HT-29 (cell line): ENCODE results near the gene NR6A1.

- RAMPAGE, long total RNA: no peak
Observed at GRCh38 chr9:123997706-123998329, 13.8 kb upstream of the LHX2 start.

GRCh38 chr9:124008959-124009436, 2.6 kb upstream of the LHX2 start:
- RAMPAGE, long total RNA: no peak

DNA sequence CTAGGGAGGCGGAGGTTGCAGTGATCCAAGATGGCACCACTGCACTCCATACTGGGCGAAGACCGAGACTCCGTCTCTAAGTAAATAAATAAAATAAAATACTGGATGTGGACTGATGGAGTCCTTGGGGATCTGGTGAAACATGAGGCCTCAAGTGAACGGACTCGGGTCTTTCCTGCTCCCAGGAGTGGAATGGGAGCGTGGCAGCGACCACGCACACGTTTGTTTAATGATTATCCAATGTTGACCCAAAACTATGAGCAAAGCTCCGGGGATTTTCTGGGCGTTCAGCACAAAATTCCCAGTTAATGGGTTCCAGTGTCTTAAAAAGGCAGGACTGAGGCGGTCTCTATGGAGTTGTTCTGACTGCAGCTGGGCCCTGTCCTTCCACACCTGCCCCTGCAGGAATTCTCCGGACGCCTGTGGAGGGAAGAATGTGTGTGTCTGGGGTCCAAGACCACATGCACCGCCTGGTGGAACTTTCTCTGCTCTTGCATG, 26.6 kb downstream of the NEK6 start:
- RAMPAGE, long total RNA: no peak

DNA sequence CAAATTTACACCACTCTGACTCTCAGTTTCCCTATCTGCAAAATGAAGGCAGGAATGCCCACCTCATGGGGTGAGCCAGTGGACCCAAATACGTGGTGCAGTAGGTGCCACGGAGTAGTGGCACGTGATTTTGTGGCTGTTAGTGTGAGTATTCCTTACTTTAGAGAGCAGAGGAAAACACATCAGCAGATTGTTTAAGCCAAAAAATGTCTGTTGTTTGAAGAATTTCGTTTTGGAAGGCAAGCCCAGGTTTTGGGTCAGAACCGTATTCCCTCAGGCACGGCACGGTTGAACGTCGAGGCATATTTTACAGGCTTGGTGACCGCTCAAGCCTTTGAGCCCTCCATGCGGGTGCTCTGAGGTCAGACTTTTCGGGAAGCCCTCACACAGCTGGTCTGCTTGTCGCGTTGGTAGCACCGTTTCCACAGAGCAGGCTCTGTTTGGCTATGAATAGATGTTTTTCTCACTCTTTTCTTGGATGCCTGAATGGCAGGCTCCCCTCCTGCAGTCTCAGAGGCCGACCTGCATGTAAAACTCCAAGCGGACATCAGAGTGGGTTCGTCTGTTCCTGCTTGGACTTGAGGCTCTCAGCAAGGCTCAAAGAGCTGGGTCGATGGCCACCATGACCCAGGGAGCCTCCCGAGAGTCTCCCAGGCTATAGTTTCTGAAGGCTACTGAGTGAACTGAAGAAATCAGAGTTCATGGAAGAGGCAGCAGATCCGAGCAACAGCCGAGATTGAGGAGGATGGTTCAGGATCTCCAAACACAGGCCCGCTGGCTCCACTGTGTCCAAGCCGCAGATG, 27.3 kb downstream of the NEK6 start:
- RAMPAGE, long total RNA: no peak

GRCh38 chr9:124353979-124354842, 61.0 kb downstream of the PSMB7 start:
- RAMPAGE, long total RNA: no peak

DNA sequence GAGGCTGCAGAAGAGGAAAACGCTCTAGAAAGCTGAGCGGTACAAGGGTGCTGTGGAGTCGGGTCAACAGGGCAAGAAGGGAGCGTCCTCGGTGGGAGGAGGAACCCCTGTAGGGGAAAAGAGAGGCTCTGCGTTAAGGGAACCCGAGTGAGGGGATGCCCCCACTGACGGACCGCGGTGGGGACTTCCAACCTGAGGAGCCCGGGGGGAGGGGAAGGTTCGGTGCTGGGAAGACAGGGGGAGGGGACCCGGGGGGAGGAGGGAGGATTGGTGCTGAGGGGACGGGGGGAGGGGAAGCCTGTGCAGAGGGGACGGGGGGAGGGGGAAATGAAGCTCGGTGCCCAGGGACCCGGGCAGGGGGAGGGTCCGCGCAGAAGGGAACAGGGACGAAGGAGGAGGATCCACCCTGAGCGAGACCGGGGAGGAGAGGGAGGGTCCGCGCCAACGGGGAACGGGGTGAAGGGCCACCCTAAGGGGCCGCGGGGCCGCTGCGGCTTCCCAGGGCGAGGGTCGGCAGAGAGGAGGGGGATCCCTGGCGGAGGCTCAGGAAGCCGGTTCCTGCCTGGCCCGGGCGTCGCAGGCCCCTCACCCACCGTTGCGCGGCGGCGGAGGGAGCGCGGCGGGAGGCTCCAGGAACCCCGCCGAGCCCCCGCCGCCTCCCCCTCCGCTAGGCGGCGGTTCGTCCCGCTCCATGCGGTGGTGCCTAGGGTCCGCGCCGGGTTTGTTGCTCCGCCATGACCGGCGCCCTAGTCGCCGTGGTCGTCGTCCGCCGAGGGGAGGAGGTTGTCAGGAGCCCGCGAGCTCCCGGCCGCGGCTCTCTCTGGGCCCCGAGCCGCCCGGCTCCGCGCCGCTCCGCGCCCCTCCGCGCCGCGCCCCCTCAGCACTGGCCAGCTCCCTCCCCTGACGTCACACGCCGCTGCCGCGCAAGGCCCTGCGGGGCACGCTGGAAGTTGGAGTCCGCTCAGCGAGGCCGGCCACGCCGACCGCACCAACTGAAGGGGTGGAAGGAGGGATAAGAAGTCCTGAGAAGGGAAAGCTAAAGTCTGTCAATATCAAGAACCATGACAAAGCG, at the start of gene NR6A1:
TSS of gene NR6A1 (minus strand) at position 885 of the 1,072 bp plus-strand sequence.
- RAMPAGE, long total RNA: no peak

DNA sequence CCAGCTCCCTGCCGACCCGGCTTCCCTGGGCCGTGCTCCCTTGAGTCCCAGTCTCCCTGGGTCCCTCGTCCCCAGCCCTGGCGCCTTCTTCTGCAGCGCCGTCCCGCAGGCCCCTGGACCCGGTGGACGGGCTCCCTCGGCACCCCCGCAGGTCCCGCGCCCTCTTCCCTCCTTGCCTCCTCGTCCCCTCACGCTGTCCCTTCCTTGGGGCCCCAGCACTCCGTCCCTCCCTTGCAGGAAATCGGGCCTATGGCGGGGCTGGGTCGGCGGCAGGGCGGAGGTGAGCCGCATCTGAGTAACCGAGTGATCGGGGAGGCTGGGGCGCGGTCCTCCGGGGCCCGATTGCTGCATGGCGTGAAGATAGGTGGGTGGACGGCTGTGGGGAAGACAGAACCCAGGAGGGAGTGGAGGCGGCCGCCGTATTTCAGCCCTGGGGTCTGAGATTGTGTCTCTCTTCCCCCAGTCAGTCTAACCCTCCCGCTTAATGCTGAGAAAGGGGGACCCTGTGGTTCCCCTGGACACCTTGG, 7.7 kb downstream of the ARPC5L start:
- RAMPAGE, long total RNA: no peak

GRCh38 chr9:125180747-125181478, 8.7 kb downstream of the PPP6C start:
- RAMPAGE, long total RNA: no peak

DNA sequence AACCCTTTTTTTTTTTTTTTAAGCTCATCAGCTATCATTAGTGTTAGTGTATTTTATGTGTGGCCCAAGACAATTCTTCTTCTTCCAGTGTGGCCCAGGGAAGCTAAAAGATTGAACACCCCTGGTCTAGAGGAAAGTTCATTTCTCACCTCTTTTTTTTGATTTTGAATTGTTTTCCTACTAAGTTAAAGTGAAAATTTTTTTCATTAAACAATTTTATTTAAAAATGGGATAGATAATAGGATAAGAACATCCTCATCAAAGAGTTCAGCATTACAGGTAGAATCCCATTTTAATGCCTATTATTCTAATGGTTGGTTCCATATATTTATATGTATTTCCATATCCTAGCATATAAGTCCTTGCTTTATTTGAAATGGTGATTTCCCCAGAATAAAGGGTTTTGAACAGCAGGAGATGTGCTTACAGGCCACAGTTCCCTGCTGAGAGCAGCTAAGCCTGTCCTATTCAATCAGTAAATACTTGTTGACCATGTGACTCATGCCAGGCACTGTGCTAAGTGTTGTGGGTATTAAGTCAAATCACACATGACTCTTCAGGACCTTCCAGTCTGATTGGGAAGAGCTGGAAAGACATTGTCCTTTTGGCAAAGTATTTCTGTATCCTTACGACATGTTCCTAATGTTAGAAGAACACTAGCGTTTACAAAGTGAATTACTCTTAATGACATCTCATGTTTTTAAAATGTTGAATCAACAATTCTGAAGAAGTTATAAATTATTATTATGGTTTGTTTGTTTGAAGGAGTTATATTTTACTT, 81.8 kb downstream of the GAPVD1 start:
- RAMPAGE, long total RNA: no peak

- RAMPAGE, long total RNA: no peak
Observed at GRCh38 chr9:125745716-125746432, 1.3 kb upstream of the PBX3 start.

- RAMPAGE, long total RNA: no peak
Observed at GRCh38 chr9:126334801-126335493, 8.3 kb downstream of the MVB12B start.

- RAMPAGE, long total RNA: no peak
Observed at GRCh38 chr9:126396832-126397541, 70.4 kb downstream of the MVB12B start.

- RAMPAGE, long total RNA: no peak
Observed at GRCh38 chr9:126587606-126588194, 26.0 kb upstream of the LMX1B start.

GRCh38 chr9:126672788-126673122, 59.0 kb downstream of the LMX1B start:
- RAMPAGE, long total RNA: no peak

DNA sequence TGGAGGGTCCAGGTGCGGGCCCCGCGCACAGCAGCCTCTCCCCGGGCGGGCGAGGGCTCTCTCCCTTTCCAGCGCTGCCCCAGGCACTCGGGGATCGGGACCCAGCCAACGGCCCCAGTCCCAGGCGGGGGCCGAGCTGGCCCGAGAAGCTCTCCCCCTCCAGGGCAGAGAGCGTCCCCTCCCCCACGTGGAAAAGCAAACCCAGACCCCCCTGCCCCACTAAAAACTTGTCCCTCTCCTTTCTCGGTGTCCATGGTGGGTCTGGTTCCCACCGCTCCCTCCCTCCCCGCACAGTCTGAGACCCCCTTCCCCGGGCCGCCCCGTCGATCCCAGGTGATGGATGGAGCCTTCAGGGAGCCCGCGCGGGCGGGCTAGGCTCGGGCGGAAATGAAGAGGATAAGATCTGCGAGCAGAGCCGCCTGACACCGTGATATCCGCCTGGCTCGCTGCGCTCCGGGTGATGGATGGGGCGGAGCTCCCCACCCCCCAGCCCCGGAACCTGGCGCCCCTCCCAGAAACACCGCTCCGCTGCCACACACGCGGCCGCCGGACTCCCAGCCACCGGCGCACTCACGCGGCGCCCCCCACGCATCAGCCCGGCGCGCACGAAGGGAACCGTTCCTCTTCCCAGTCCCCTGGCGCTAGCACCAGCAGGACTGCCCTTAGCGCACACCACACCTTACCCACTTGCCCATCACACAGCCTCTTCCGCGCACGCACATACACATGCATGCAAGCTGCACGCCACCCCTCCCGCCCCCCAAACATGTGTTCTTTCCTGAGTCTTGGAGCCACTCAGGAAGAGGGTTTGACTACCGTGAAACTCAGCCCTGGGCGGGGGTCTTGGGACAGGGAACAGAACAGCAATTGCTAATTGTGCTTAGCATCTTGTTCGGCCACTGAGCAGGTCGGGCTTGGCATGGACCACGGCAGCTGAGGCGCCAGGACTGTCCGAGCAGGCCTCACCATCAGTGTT, 81.6 kb upstream of the ZBTB43 start:
- RAMPAGE, long total RNA: no peak

- RAMPAGE, long total RNA: no peak
Observed at GRCh38 chr9:126752283-126752912, 52.4 kb upstream of the ZBTB43 start.

DNA sequence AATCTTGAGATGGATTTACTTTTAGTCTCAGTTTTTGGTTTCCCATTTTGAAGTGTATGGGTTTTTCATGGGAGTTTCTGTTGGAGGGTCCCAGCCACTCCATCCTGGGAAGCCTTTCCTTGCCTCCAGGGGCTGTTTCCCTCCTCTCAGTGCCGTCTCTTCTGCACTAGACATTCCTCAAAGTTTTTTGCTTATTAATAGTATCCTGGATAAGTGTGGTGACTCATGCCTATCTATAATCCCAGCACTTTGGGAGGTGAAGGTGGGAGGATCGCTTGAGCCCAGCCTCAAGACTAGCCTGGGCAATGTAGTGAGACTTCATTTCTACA, 43.0 kb downstream of the RALGPS1 start:
- RAMPAGE, long total RNA: no peak

DNA sequence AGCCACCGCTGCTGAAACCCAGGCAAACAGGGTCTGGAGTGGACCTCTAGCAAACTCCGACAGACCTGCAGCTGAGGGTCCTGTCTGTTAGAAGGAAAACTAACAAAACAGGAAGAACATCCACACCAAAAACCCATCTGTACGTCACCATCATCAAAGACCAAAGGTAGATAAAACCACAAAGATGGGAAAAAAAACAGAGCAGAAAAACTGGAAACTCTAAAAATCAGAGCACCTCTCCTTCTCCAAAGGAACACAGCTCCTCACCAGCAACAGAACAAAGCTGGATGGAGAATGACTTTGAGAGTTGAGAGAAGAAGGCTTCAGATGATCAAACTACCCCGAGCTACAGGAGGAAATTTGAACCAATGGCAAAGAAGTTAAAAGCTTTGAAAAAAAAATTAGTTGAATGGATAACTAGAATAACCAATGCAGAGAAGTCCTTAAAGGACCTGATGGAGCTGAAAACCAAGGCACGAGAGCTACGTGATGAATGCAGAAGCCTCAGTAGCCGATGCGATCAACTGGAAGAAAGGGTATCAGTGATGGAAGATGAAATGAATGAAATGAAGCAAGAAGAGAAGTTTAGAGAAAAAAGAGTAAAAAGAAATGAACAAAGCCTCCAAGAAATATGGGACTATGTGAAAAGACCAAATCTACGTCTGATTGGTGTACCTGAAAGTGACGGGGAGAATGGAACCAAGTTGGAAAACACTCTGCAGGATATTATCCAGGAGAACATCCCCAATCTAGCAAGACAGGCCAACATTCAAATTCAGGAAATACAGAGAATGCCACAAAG, 79.5 kb downstream of the RALGPS1 start:
- RAMPAGE, long total RNA: no peak

GRCh38 chr9:127116860-127117588, 5.4 kb downstream of the ANGPTL2 start:
- RAMPAGE, long total RNA: no peak

- RAMPAGE, long total RNA: no peak
Observed at GRCh38 chr9:127135945-127136144, 13.4 kb upstream of the ANGPTL2 start.